ENCODE data around the genes IFNA5, TUSC1, C9orf72 and ACO1.

GRCh38 chr9:21305056-21305676 is at the start of gene IFNA5:
TSS of gene IFNA5 (minus strand) at chr9:21305313.
- PRO-cap, 7 experiments: no peak in any of the 7 experiments

DNA sequence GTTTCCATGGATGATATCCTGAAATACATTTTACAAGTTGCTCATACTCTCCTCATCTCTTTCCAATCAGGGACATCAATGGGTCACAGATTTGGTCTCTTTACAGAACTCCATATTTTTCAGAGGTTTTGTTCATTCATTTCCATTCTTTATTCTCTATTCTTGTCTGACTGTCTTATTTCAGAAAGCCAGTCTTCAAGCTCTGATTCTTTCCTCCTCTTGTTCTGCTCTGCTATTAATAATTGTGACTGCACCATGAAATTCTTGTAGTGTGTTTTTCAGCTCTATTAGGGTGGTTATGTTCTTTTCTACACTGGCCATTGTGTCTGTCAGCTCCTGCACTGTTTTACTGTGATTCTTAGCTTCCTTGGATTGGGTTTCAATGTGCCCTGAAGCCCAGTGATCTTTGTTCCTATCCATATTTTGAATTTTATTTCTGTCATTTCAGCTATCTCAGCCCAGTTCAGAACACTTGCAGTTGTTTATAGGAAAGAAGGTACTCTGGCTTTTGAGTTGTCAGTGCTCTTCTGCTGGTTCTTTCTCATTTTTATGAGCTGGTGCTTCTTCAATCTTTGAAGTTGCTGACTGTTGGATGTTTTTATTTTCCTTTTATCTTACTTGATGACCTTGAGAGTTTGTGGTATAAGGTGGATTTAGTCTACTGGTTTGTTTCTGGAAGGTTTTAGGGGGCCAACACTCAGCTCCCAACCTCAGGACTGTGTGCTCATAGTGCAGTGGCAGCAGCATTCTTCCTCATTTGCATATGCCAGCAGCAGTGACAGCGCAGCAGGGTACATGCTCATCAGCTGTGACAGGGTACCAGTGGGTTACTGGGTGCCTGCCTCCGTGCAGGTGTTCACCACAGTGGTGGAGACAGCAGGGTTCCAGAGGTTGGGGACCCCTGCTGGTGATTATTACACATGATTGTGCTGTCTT is 45.1 kb upstream of the IFNE start:
- PRO-cap, 7 experiments: no peak in any of the 7 experiments

- PRO-cap, 7 experiments: peak in 2 of 7 experiments; most common minus-strand start chr9:21802324 (in 2)
Observed at GRCh38 chr9:21801997-21802368, 453 bp upstream of the MTAP start.

- PRO-cap, 7 experiments: peak in 1 of 7 experiments; most common plus-strand start chr9:21994588 (in 1); most common minus-strand start chr9:21994802 (in 1)
Observed at GRCh38 chr9:21994497-21994903, 14.6 kb downstream of the CDKN2B start.

DNA sequence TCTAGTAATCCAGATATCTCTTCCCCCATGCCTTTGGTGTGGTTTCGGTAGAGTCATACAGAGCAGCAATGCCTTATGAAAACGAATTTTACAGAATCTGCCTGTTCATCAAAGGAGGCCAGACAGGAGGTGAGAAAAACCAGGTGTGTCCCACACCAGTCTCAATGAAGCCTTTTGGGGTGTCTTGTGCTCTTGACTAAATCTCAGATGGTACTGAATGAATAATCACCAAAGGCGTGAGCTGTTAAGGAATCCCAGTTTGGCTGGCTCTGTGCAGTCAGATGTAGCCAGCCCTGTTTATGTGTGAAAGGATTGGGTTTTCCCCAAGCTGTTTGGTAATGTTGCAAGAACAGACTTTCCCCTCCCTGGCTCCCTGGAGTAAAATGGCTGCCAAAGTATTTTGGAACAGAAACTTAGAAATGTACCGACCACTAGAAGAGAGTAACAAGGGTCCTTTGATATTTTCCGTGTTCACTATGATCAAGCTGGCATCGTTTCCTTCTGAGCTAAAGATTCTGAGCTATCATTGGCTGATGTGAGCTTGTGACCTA is 70.9 kb upstream of the CDKN2B start:
- PRO-cap, 7 experiments: no peak in any of the 7 experiments

GRCh38 chr9:23850048-23850913 is 24.2 kb upstream of the ELAVL2 start:
- PRO-cap, 7 experiments: no peak in any of the 7 experiments

GRCh38 chr9:24861604-24862154 is 316.0 kb upstream of the IZUMO3 start:
- PRO-cap, 7 experiments: no peak in any of the 7 experiments

- PRO-cap, 7 experiments: no peak in any of the 7 experiments
Observed at GRCh38 chr9:25677747-25678950, at the start of gene TUSC1. TSS of gene TUSC1 (minus strand) at chr9:25678444.

DNA sequence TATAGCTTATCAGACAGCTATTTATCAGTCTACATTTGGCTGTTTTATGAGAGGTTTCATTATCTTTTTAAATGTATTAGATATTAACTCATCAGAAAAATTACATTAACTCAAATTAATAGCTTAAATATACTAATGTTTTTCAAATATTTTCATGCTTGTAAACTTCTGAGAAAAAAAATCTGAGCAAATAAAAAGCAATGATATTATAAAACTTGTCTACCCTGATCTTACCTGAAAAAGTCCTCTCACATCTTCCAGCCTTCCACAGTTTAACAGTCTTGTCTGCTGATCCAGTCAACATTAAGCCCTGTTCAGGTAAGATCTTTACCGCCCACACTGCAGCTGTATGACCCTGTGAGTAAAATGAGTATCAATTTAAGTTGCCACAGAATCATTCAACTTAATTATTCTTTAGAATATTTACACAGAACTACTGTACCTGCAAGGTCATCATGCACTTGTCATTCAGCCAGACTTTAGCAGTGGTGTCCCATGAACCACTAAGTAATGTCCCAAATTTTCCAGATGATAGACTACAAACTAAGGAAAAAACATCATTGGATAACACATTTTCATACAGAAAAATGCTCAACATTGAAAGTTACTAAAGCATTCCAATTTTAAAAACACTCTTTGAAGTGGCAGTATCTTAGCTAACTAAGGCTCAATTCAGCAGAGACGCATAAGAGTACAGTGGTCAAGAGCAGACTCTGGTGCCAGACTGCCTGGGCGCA is 19.0 kb downstream of the PLAA start:
- PRO-cap, 7 experiments: no peak in any of the 7 experiments

- PRO-cap, 7 experiments: no peak in any of the 7 experiments
Observed at GRCh38 chr9:26949370-26949985, 2.4 kb upstream of the PLAA start.

DNA sequence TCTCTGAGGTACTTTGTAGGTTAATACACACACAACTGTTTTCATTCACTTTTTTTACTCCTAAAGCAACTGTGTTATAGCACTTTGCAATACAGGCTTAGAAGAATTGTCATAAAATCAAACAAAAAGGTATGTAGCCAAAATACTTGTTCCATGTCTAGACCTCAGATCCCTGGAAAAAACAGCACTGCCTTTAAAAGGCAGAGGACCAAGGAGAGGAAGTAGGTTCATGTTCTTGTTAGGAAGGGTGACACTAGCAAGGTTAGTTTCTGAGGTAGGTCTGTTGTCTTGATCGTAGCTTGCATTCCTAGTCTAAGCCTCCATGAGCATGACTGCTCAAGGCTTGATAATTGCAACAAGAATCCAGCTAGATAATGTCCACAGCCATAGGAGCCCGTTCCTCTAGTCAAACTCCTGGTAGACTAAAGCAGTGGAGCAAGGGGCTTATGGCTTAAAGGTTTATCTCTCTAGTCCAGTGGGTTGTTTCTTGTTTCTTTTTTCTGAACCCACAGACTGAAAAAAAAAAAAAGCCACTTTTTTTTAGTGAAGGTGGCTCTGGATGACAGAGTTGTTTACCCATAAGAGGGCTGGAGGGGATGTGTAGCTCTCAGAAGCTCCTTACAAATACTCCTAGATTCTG is 2.1 kb downstream of the TEK start:
- PRO-cap, 7 experiments: no peak in any of the 7 experiments

GRCh38 chr9:27137962-27138534 is 29.0 kb downstream of the TEK start:
- PRO-cap, 7 experiments: no peak in any of the 7 experiments

DNA sequence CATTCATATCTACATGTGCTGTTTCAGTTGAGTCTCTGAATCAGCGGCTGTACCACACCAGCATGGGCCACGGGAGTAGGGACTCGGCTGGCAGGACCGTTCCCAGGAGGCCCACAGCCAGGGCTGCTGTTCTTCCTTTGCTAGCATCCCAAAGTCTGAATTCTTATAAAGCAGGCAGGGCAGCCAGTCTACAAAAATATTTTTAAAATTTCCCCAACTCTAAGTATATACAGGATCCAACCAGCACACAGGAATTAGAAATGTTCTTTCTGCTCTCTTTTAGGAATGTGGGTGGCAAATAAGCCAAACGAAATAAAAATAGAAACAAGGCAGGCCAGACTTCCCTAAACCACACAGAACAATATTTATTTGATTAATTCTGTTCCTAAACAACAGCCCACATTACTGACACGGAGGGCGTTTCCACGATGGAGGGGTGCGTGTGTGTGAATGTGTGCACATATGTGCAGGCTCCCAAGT is 42.9 kb upstream of the EQTN start:
- PRO-cap, 7 experiments: no peak in any of the 7 experiments

GRCh38 chr9:27437852-27438065 is 86.3 kb upstream of the IFNK start:
- PRO-cap, 7 experiments: no peak in any of the 7 experiments

DNA sequence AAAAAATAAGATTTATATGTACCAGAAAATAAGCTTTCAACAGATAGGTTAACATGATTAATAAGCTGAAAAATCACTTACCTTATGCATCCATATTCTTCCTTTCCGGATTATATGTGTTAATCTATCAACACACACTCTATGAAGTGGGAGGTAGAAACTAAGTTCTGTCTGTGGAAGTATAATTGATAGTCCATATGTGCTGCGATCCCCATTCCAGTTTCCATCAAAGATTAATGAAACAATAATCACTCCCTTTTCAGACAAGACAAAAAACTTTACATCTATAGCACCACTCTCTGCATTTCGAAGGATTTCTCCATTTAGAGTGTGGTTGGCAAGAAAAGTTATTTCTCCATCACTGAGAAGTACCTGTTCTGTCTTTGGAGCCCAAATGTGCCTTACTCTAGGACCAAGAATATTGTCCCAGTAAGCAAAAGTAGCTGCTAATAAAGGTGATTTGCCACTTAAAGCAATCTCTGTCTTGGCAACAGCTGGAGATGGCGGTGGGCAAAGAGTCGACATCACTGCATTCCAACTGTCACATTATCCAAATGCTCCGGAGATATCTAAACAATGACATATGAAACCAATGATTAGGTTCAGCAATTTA is 6.6 kb downstream of the C9orf72 start:
- PRO-cap, 7 experiments: no peak in any of the 7 experiments

DNA sequence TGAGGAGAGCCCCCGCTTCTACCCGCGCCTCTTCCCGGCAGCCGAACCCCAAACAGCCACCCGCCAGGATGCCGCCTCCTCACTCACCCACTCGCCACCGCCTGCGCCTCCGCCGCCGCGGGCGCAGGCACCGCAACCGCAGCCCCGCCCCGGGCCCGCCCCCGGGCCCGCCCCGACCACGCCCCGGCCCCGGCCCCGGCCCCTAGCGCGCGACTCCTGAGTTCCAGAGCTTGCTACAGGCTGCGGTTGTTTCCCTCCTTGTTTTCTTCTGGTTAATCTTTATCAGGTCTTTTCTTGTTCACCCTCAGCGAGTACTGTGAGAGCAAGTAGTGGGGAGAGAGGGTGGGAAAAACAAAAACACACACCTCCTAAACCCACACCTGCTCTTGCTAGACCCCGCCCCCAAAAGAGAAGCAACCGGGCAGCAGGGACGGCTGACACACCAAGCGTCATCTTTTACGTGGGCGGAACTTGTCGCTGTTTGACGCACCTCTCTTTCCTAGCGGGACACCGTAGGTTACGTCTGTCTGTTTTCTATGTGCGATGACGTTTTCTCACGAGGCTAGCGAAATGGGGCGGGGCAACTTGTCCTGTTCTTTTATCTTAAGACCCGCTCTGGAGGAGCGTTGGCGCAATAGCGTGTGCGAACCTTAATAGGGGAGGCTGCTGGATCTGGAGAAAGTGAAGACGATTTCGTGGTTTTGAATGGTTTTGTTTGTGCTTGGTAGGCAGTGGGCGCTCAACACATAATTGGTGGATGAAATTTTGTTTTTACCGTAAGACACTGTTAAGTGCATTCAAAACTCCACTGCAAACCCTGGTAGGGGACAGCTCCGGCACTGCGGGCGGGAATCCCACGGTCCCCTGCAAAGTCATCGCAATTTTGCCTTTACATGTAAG is at the start of gene C9orf72:
TSS of gene C9orf72 (minus strand) at position 138 of the 900 bp plus-strand sequence.
- PRO-cap, 7 experiments: peak in 7 of 7 experiments; most common plus-strand start position 212 of the sequence (in 6); most common minus-strand start position 85 of the sequence (in 7)

DNA sequence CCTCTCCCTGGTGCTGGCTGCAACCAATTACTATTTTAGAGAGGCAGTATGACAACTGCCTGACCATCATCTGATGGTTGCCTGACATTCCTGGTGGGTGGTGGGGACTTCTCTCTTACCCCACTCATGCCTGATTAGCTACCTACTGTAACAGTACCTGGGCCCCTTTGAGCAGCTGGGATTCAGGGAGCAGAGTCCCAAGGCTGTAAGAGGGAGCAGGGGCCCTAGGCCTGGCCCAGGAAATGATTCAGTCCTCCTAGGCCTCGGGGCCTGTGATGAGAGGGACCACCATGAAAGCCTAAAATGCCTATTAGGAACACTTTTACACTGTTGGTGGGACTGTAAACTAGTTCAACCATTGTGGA is 3.8 kb upstream of the C9orf72 start:
- PRO-cap, 7 experiments: no peak in any of the 7 experiments

GRCh38 chr9:28916316-28916707 is 297.1 kb downstream of the LINGO2 start:
- PRO-cap, 7 experiments: no peak in any of the 7 experiments

DNA sequence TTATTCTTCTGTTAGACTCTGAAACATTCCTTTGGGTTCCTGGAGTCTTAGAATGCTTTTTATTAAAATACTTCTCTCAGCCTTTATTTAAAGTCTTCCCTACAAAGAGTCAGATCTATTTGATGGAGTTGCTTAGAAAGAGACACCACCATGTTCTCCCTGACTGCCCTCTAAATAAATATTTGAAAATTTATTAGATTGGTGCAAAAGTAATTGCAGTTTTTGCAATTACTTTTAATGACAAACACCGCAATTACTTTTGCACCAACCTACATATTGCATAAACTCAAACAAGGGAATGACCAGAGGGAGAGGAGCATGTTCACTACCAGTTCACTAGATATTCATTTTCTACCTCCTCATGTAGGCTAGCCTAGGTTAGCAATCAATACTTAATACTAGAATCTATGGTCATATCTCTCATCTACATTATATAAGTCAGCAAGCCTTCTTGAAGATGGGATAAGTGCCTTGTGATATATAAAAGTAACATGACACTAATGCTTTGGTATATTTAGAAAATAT is 1557.6 kb upstream of the LINGO2 start:
- PRO-cap, 7 experiments: no peak in any of the 7 experiments

DNA sequence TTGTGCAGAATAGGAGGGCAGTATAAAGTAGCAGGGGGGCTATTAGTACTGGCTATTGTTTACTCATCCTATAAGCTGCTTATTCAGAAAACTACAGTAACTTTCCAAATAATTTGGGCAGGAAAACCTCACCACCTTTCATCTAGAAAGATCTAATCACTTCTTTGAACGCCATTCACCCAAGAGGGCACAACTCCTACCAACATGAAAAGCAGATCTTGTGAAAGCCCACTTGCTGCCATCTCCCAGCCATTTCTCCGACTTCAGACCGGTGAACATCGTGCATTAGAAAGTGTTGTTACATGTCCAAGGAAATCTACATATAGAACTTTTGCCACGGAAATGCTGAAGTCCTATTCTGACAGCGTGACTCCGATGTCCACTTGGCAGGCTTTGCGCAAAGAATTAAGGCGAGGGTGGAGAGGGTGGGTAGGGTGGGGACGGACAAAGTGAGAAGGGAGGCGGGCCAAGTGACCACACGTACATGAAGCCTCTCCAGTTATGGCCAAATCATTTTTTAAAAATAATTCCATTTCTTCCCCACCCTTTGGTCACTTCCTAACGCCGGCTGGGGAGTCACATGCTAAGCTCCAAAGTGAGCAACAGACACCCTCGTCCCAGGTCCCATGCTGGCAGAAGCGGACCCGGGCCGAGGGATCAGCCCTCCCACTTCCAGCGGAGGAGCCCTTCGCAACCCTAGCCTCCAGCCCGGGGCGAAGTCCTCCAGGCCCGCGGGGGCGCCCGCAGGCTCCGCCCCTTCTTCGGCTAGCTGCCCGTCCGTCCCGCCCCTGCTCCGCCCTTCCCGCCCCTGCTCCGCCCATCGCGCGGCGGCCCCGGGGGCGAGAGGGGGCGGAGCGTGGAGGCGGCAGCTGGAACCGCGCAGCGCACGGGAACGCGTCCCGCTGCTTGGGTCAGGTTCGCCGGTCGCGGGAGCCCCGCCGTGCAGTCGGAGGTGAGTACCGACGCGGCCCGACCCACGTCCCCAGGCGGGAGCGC is at the start of gene ACO1:
TSS of gene ACO1 (plus strand) at position 860 of the 996 bp plus-strand sequence.
- PRO-cap, 7 experiments: peak in 7 of 7 experiments; most common plus-strand start position 842 of the sequence (in 3); most common minus-strand start position 731 of the sequence (in 3)